ENCODE data around the genes CADM3, TAGLN2 and SLAMF9.

DNA sequence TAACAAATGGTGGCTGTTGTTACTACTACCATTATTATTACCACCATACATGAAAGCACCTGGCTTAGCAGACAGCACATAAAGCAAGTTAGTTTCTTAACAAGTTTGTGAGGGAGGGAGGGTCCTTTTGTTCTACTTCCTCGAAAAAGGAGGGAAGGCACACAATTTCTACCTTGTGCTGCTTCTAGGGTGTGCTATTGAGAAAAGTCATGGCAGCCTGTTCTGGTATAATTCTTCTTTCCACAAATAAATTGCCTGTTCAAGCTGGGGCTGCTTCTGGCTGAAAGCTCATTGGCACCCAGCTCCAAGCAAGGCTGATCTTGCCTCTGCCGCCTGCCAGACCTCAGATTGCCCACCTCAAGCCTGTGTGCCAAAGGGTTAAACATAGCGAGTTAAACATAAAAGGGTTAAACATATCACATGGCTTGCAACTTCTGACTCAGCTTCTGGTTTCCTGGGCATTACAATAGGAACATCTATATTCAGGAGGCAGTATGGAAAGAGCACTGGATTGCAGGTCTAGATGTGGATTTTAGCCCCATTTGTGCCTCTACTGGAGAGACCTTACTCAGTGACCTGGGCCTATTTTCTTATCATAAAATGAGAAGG lies 16.1 kb downstream of the KIRREL1 start:
- RRBS = no CpG with 5 or more reads among the region's 3 CpGs

DNA sequence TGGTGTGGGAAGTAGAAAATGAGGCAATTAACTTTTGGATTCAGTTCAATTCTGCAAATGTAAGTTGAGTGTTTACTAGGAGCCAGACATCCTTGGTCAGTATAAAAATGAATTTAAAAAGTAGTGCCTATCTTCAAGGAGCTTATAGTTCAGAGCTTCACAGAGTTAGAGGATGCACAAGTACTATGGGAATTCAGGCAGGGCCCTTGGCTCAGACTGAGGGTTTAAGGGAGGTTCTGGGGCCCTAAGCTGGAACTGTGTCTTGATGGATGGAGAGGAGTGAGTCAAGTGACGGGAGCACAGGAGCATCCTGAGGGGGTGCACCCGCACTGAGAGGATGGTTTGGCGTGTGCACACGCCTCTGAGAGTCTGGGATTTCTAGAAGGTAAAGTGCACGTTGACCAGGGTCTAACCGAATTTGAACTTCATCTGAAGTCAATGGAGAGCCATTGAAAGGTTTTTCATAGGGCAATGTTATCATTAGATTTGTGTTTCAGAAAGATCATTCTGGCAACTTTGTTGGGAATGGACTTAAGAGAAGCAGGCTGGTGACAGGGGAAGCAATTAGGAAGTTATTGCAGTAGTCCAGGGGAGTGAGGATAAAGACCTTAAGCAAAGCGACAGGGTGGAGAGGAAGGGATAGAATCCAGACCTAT lies 55.8 kb downstream of the KIRREL1 start:
- RRBS = no CpG with 5 or more reads among the region's 7 CpGs

GRCh38 chr1:158112894-158113921 lies 14.9 kb downstream of the SMIM42 start:
- RRBS = 9% methylated on average over 5 of the region's 65 CpGs

DNA sequence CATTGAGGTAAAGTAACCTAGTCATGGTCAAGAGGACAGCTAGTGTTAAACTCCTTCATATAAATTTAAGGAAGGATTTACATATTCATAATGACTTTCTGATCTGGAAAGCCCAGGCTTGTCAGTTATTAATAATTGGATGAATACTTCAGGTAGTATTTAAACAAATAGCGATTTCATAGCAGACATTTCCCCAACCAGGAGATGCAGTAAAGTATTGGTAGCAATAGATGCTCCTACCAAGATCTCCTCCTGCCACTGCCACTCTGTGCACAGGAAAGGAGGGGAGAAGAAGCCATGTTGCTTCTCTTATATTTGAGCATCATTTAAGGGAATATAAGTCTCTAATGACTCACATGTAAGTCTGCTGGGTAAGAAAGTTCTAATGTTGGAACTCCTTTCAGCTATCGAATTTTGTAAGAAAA lies 476 bp upstream of the IFI16 start:
- RRBS = no CpG with 5 or more reads among the region's 2 CpGs

DNA sequence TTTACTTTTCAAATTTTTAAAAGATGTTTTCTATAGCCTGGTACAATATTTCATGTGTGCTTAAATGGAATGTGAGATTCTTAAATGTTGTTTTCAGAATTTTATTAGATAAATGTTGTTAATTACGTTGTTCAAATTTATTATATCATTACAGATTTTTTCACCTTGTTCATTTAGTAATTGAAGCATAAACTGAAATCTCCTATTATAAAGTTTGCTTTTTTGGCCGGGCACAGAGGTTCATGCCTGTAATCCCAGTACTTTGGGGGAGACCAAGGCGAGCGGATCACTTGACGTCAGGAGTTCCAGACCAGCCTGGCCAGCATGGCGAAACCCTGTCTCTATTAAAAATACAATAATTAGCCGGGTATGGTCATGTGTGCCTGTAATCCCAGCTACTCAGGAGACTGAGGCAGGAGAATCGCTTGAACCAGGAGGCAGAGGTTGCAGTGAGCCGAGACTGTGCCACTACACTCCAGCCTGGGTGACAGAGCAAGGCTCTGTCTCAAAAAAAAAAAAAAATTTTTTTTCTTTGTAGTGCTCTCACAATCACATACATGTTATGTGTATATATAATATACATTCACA lies 1.3 kb downstream of the IFI16 start:
- RRBS = no CpG with 5 or more reads among the region's 9 CpGs

DNA sequence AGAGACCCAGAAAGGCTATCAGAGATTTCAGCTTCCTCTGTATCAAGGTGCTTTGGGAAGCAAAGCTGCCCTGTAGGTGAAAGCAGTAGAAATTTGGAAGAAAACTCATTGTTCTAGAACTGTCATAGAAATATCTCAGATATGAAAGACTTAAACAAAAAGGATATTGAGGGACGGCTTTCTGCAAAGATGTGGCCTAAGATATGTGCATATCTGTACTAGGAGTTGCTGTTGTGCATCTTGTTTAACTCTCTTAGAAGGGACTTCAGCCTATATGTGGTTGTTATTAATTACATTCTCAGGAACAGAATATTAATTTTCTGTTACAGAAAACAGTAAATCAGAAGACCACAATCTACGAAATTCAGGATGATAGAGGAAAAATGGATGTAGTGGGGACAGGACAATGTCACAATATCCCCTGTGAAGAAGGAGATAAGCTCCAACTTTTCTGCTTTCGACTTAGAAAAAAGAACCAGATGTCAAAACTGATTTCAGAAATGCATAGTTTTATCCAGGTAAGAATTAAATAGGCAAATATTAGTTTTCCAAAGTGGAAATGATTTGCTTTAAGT lies 10.4 kb downstream of the IFI16 start:
- RRBS = no CpG with 5 or more reads among the region's 3 CpGs

GRCh38 chr1:159171542-159172653 lies at the start of gene CADM3:
Gene CADM3, plus strand, starts transcription at chr1:159171615.
- RRBS = 11% methylated on average over 28 of the region's 67 CpGs

DNA sequence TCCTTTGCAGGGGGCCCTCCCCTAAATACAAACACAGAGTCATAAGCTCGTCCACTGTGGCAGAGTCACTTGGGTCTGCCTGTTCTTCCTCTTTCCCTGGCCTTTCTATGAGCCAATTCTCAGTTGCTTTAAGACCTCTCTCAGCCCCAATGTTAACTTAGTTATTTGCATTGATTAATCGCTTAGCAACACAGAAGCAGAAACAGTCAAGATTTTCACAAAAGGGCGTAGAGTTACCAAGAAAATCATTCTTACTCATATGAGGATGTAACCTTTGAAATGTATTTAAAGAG lies 14.9 kb downstream of the APCS start:
- RRBS = no CpG with 5 or more reads among the region's 3 CpGs

DNA sequence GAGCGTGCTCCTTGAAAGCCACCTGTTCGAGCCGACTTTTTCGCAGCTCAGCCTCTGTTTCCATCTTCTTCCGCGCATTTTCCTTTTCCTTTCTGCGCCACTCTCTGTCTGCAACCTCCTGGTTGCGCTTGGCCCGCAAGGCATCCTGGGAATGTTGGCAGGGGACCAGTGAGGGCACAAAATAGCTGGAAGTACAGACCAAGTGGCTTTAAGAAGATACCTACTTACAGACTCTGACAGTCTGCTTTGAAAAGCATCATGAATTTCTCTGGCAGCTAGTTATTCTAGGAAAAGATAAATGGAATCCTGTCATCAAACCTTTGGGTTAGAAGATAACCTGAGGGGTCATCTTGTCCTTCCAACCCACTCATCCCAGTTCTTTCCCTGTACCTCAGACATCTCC lies 14.1 kb upstream of the VSIG8 start:
- RRBS = no CpG with 5 or more reads among the region's 9 CpGs

DNA sequence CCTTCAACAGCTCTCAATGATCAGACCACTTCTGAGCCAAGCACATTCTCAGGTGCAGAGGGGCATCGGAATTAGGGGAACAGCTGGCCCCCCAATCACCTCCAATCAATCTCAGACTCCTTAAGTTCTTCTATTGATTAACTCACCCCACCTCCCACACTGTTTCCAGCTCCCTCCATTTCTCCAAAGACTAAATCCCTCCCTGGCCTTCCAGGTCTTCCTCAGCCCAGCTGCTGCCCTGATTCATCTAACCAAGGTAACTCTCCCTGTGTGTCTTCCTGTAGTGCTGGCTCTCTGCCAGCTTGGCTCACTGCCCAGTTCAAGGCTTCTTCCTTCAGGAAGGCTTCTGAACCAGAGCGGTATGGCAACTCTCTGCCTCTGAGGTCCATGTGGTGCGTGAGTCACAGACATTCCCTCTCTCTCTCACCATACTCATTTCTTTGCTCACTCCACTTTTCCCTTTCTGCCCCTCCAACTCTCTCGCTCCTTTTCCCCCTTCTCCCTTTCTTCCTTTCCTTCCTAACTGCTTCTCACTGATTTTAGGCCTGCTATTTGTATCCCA lies 18.1 kb downstream of the CFAP45 start:
- RRBS = no CpG with 5 or more reads among the region's 4 CpGs

DNA sequence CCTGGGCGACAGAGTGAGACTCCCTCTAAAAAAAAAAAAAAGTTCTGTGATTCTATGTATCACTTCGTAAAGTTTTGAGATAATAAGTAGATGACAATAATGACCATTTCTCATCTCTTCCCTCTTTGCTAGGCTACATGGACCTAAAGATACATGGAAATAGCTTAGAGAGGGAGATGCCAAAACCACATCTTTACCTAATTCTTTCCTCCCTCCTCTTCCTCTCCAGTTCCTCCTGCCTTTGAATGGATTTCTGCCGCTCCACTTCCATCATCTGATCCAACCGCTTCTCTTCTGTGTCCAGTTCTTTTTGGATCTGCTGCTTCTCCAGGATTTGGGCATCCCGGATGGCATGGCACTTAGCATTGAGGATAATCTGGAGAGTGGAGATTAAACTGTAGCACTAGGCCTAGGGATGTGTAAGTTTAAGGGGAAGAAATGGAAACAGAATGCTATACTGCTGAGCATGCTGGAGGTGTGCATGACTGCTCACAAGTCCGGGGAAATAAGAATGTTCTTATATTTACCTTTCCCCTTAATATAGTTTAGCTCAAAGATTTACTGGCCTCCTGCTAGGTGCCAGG lies 13.6 kb downstream of the CFAP45 start:
- RRBS = no CpG with 5 or more reads among the region's 6 CpGs

GRCh38 chr1:159924905-159925555 lies at the start of gene TAGLN2:
Gene TAGLN2, minus strand, starts transcription at chr1:159925507.
- RRBS = 48% methylated on average over 2 of the region's 42 CpGs

DNA sequence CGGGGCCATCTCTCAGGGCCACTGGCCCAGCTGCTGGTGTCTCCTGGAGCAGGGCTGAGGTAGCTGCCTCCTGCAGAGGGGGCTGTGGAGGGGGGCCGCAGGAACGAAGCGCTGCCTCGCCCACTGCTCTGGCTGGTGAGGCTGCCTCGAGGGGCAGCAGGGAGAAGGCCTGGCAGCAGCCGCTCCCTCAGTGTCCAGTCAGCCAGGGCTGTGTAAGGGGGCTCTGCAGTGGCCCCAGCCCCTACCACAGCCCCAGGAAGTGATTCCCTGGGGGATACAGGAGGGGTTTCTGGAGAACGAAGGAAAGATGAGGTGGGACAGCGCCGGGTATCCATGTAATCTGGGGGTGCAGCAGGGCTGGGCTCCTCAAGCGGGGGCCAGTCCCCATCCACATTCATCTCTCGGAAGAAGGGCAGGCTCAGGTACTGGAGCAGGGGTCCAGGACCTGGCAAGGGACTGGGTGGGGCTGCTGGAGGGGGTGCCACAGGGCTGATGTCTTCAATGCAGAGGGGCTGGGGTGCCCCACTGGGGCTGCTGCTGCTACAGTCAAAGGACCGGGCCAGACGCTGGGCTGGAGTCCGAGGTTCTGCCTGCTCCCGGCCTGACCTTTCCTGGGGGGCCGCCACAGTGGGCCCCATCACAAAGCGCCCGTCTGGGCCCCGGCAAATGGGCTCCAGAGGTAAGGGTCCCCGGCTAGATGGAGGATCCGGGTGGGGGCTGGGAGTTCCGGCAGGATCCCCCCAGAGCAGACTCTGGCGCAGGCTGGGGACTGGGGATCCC lies 3.1 kb upstream of the TAGLN2 start:
- RRBS = 30% methylated on average over 8 of the region's 24 CpGs

GRCh38 chr1:159954131-159954684 lies at the start of gene SLAMF9:
Gene SLAMF9, minus strand, starts transcription at chr1:159954237.
- RRBS = no CpG with 5 or more reads among the region's 6 CpGs

GRCh38 chr1:159961675-159962200 lies 7.7 kb upstream of the SLAMF9 start:
- RRBS = no CpG with 5 or more reads among the region's 16 CpGs

GRCh38 chr1:160030820-160031697 lies 731 bp downstream of the PIGM start:
- RRBS = 3% methylated on average over 5 of the region's 46 CpGs

- RRBS = no CpG with 5 or more reads among the region's 5 CpGs
These were observed 1.7 kb downstream of the KCNJ10 start for GRCh38 chr1:160068171-160068658.

DNA sequence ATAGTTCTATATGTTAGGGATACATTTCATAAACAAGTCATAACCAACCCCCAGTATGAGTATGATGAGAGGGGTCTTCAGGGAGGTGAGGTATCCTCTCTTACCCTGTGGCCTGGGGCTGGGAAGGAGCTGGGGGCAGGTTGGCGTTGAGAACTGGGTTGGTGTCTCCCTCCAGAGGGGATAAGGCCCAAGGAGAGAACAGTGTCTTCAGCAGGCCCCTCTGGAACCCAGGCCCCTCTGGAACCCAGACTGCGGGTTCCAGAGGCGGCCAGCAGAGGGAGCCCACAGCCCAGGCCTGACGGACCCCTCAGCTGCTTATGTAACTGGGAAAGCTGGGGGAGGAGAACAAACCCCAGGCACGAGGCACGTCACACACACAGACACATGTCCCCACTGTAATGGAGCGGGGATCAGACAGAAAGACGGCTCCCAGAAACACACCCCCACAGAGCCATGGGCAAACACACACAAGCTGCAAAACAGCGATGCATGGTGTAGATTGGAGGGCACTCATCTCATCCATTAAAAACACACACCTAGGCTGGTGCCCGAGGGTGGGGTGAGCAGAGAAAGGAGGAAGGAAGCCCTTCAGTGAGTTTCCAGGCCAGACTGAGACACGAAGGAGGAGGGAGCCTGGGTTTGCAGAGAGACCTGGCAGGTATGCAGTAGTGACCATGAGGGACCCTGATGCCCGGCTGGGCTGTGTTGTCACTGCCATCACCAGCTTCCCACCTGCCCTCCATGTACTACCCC lies 2.6 kb upstream of the IGSF8 start:
- RRBS = no CpG with 5 or more reads among the region's 12 CpGs

DNA sequence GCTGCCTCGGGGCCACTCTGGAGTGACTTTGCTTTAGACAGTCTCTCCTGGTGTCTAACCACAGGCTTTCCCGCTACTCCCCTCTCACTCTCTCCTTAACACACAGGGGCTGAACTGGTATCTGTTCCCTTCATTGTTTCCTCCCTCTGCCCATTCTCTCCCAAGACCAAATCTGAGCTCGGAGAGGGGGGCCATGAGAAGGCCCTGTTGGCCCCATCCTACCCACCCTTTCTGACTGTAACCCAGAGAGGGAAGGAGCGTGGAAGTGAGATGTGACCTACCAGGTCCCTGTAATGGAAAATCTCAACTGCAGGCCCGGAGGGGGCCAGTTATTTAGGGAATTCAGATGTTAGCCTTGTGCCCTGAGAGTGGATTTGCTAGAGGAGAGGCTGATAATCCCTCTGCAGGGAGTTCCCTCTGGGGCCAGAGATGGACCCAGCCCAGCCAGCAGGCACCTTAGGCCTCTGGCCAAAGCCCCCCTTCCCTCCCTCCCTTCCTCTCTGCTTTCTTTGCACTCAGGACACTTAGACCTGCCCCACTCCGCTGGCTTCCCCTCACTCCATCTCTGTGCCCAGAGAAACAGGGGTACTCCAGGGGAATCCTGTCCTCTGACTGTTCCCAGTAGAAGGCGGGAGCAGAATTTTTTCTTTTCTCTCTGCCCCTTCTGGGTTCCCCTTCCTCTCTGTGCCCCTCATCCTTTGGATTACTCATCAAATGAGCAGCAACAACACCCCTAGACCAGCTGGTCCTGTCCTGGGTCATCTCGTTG lies 1.5 kb upstream of the ATP1A2 start:
- RRBS = no CpG with 5 or more reads among the region's 8 CpGs

GRCh38 chr1:160117538-160118210 lies 2.1 kb downstream of the ATP1A2 start:
- RRBS = no CpG with 5 or more reads among the region's 9 CpGs